Smooth muscle cell (in vitro differentiated cells): ENCODE measurements around the genes NFATC4 and GZMB.

- RAMPAGE, long total RNA, result no peak
Measured at GRCh38 chr14:24074501-24075336, 3.4 kb downstream of the CPNE6 start.

- RAMPAGE, long total RNA, result start-site peak on the plus strand at chr14:24115207-24115280, 65 and 119 reads in 2 replicates
Measured at GRCh38 chr14:24115097-24115897, 548 bp upstream of the NRL start.

DNA sequence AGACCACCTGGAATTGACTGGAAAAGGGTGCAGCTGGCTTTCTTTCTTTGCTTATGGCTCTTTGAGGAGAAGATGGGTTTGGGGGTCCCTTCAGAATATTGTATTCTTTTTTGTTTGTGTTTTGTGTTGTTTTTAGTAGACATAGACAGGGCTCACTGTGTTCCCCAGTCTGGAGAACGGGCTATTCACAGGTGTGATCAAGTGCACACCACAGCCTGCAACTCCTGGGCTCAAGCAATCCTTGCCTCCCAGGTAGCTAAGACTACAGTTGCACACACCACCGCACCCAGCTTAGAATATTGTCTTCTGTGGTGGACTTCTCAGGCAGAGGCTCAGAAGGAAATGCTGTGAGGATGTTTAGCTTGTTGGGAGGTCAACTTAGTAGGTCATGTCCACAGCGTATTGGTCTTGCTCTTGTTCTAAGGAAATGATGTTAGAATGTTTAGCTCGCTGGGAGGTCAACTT, 1.5 kb upstream of the NRL start:
- RAMPAGE, long total RNA, result no peak

GRCh38 chr14:24145321-24145767, 1.1 kb downstream of the PSME2 start:
- RAMPAGE, long total RNA, result no peak

- RAMPAGE, long total RNA, result no peak
Measured at GRCh38 chr14:24172388-24172827, 528 bp downstream of the REC8 start.

DNA sequence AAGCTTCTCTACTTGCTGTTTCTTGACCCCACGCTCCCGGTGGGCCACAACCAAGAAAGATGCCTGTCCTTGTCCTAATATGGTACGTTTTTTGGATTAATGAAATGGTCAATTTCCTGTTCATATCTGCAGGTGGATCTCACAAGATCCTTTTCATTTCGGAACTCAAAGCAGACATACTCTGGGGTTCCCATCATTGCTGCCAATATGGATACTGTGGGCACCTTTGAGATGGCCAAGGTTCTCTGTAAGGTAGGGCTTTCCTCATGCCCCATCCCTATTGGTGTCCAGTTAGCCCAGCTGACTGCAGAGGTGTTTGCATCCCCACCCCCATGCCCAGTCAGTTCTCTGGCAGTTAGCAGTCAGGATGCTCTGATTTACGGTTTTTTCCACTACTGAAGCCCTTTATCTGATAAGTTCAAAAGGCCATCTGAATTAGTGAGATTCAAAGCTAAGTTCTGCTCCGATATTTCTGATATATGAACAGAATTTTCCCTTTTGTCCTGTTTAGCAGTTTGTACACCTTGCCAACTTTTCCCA, 688 bp downstream of the GMPR2 start:
- RAMPAGE, long total RNA, result no peak

DNA sequence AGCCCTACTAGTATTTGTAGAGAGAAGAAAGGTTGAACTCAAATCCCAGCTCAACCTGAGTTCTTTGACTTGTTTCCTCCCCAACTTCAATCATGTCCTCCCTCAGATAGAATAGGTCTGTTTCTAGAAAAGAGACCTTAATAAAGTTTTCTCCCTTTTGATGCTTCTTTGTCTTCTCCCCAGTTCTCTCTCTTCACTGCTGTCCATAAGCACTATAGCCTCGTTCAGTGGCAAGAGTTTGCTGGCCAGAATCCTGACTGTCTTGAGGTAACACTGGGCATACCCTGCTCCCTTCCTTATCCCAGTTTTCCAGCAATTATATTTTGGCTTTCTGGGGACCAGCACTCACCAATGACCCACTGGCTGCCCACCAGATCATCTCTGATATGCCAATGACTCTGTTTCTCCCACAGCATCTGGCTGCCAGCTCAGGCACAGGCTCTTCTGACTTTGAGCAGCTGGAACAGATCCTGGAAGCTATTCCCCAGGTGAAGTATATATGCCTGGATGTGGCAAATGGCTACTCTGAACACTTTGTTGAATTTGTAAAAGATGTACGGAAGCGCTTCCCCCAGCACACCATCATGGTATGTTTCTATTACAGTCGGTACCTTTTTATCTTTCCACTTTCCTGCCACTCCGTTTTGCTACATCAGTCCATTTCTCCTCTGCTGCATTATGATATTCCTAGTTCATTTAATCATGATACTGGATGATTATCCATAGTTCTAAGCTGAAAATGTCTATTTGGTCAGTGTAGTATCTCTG, 3.0 kb downstream of the GMPR2 start:
- RAMPAGE, long total RNA, result no peak

DNA sequence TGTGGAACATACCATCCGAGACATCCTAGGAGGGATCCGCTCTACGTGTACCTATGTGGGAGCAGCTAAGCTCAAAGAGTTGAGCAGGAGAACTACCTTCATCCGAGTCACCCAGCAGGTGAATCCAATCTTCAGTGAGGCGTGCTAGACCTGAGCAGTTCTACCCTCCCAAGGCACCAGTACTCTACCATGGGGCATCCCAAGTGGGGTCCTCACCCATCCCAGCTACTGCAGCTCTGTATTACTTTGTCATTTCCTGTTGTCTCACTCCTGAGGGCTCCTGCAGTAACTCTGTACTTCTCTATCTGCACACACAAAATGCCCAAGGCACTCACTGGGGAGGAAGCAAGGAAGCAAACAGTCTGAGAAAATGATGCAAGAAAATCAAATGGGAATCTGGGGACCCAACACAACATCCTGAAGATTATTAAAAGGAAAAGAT, 3.8 kb downstream of the TINF2 start:
- RAMPAGE, long total RNA, result no peak

- RAMPAGE, long total RNA, result start-site peak on the plus strand at chr14:24271213-24271232, 22 and 133 reads in 2 replicates
Measured at GRCh38 chr14:24270679-24271403, 556 bp downstream of the RABGGTA start.

GRCh38 chr14:24278903-24279955, 7.8 kb upstream of the RABGGTA start:
- RAMPAGE, long total RNA, result no peak

GRCh38 chr14:24290417-24290982, 9.1 kb downstream of the DHRS1 start:
- RAMPAGE, long total RNA, result no peak

- RAMPAGE, long total RNA, result no peak
Measured at GRCh38 chr14:24315097-24315777, 3.9 kb downstream of the LTB4R start.

- RAMPAGE, long total RNA, result start-site peak on the plus strand at chr14:24368084-24368213, 24 and 41 reads in 2 replicates
Measured at GRCh38 chr14:24367755-24368313, at the start of gene NFATC4. Gene NFATC4 (plus strand): TSS chr14:24368184.

DNA sequence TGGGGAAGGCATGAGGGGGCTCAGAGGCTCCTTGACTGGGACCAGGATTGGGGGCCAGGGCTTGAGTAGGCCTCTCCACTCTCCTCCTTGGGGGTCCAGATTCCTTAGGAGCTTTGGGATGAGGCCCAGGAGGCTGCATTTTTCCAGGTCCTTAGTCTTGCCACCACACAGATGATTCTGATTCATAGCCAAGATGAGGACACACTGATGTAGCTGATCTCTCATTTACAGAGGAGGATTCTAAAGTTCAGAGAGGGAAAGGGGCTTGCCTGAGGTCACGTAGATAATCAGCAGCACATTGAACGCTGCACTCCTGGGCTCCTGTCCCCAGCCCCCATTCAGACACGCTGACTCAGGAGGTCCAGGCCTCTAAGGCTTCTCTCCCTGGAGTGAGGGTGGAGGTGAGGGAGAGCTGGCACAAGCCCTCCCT, 10.2 kb downstream of the NFATC4 start:
- RAMPAGE, long total RNA, result no peak

GRCh38 chr14:24435865-24436275, 6.1 kb downstream of the KHNYN start:
- RAMPAGE, long total RNA, result no peak

DNA sequence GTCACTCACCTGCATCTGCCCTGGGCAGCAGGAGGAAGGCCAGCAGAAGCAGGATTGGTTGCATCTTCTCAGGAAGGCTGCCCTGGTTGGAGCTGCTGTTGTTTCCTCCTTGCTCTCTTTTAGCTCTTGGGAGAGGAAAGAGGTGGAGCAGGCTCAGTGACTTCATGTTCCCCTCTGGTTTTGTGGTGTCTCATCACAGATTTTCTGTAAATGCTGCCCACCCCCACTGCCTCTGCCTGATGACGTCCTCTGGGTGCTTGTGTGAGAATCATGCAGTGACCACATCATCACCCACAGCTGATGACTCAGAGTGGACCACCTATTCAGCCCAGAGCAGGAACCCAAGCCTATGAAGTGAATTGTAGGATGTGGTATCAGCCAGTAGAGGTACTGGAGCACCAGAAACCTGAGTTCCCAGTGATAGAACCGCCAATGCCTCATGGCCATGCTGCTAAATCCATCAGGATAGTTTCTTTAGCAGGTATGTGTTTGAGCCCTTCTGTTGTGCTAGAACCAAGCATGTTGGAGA, at the start of gene GZMB:
Gene GZMB (minus strand): TSS at position 94 of the 529 bp plus-strand sequence.
- RAMPAGE, long total RNA, result no peak

- RAMPAGE, long total RNA, result no peak
Measured at GRCh38 chr14:24810124-24810680, 176.2 kb upstream of the GZMB start.

DNA sequence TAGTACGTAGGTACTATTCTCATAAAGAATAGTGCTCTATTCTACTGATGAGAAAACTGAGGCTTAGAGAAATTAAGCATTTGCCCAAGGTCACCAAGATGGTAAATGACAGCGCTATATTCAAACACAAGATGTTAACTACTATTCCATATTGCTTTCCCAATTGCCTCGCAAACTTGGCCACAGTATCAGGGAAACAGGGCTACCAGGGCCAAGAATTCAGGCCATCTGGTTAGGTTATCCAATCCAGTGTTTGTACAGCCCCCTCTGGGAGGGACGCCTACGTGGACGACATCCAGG, 183.0 kb upstream of the GZMB start:
- RAMPAGE, long total RNA, result no peak

GRCh38 chr14:24844068-24844496, 205.9 kb downstream of the STXBP6 start:
- RAMPAGE, long total RNA, result no peak

DNA sequence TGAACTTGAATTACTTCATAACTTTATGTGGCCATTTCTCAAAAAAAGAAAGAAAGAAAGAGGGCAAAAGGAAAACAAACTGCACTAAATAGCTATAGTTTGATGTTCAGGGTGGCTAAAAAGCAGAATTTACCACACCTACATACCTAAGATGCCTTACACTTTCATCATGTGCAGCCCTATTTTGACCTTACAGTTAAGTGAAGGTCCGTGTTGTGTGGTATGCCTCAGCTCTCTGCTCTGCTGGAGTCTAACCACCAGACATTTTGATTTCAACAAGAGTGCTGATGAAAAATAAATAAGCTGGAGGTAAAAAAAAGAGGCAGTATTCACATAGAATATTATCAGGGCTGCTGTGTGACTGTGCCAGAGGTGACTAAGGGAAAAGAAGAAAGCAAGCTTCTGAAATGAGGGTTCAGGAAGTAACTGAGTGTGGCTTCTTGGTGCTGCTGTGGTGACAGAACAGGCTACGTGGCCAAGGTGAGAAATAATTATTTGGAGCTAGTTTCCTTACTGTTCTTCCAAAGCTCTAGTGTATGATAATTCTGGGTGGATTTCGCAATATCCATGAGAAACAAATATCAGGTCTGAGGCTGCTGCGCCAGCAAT, 188.8 kb downstream of the STXBP6 start:
- RAMPAGE, long total RNA, result no peak